CD14-positive monocyte (primary cell): ENCODE measurements around the gene TMEM117.

DNA sequence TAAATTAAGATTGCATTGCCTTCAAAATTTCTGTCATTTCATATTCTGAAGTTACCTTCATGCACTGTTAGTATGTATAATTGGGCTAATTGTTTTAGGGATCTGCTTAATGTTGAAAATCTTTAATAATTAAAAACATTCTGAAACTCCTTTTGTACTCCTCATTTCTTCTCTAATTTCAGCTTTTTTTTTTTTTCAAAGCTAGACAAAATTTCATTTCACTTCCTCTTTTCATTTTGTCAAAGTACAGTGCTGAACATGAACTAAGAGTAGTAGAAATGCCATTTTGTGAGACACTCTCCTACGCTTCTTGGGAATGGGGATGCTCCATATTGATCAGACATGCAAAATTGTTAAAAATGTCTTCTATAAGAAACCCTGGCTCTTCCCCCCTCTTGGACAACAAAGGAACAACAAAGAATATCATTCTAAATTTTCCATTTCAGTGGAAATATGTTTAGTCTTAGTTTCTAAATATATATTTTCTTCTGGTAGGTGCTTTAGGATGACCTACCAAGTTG, 1.7 kb downstream of the ABCD2 start:
- CAGE, long polyA plus RNA: no peak

- CAGE, long polyA plus RNA: no peak
These were observed 43.6 kb downstream of the C12orf40 start for GRCh38 chr12:39669702-39669956.

DNA sequence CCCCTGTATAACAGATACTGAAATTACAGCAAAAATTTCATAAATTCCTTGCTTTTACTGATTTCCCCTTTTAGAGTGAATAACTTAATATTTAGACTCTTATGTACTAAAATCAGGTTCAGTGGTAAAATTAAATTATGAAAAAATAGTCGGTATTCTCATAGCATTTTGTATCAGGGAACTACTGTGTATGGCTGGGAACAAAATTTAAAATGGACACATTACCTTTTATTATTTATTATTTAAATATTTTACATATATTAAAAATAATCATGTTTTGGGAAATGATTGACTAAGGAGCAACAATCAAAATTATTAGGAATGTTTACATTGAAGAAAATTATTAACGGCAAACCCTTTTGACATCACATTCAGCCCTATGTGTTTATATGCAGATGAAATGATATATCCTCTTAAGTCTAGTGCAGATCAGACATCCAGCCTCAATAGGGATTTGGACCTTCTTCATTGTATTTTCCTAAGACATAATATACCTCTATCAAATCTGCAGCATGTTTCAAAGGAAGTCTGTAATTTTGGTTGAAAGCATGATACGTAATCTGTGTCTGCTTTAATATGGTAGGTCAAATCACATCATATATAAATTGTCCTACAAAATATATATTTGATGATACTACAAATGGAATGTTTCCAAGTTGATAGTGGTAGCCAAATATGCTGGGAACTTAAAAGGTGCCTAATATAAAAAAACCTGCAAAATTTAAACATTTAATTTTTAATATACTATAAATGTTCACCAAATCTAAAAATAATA, 130.9 kb downstream of the C12orf40 start:
- CAGE, long polyA plus RNA: no peak

GRCh38 chr12:40058755-40059165, 47.1 kb downstream of the SLC2A13 start:
- CAGE, long polyA plus RNA: no peak

GRCh38 chr12:40104661-40105388, 1.1 kb downstream of the SLC2A13 start:
- CAGE, long polyA plus RNA: no peak

- CAGE, long polyA plus RNA: no peak
These were observed 30.3 kb downstream of the PPHLN1 start for GRCh38 chr12:42356283-42356587.

DNA sequence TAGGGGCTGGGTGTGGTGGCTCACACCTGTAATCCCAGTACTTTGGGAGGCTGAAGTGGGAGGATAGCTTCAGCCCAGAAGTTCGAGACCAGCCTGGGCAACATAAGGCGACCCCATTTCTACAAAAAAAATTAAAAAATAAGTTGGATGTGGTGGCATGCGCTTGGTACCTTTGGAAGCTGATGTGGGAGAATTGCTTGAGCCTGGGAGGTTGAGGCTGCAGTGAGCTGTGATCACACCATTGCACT, 38.3 kb downstream of the PPHLN1 start:
- CAGE, long polyA plus RNA: no peak

DNA sequence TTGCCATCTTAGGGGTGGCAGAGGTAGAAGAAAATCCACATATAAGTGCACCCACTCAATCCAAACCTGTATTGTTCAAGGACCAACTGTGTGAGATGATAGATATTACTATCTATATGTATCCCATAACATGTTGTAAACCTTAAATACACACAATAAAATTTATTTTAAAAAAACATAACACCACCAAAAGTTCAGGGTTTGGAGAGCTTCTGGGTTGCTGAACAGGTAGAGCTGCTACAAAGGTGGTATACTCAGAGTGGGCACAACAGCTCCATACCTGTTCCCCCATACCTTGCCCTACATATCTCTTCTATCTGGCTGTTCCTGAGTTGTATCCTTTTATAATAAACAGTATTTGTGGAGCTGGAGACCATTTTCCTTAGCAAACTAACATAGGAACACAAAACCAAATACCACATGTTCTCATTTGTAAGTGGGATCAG, 107.8 kb downstream of the PPHLN1 start:
- CAGE, long polyA plus RNA: no peak

- CAGE, long polyA plus RNA: no peak
These were observed 107.1 kb downstream of the PRICKLE1 start for GRCh38 chr12:42482055-42483311.

DNA sequence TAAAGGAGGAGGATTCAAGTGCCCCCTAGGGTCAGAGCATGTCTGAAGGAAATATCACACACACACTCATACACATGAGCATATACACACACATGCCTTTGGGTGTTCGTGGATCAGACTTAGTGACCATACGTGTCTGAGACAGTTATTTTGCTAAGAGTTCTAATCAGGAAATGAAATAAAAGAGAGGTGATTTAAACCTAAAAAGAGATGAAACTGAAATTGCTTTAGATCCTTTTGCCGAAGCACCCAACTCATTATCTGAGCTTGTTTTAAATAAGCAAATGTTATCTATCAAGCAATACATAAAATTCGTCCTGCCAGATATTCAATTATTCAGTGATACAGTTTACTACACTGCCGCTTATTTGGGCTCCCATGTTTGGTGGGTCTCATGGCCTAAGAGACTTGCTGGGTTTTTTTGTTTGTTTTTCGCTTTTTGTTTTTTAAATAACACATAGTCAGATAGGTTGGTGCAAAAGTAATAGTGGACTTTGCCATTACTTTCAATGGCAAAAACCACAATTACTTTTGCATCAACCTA, 260.9 kb downstream of the ADAMTS20 start:
- CAGE, long polyA plus RNA: no peak

GRCh38 chr12:43835340-43836683, at the start of gene TMEM117:
TMEM117 (plus strand) TSS chr12:43836081.
- CAGE, long polyA plus RNA: no peak

GRCh38 chr12:44000369-44000986, 164.6 kb downstream of the TMEM117 start:
- CAGE, long polyA plus RNA: no peak

DNA sequence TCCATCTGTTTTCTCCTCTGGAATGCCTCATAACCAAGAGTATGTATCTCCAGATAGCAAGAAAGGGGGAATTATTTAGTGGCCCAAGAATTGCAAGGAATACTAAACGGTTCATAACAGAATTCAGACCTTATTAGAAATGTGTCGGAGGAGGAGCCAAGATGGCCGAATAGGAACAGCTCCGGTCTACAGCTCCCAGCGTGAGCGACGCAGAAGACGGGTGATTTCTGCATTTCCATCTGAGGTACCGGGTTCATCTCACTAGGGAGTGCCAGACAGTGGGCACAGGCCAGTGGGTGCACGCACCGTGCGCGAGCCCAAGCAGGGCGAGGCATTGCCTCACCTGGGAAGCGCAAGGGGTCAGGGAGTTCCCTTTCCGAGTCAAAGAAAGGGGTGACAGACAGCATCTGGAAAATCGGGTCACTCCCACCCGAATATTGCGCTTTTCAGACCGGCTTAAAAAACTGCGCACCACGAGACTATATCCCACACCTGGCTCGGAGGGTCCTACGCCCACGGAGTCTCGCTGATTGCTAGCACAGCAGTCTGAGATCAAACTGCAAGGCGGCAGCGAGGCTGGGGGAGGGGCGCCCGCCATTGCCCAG, 74.8 kb upstream of the NELL2 start:
- CAGE, long polyA plus RNA: no peak

- CAGE, long polyA plus RNA: no peak
These were observed 19.8 kb downstream of the ANO6 start for GRCh38 chr12:45235727-45236095.

DNA sequence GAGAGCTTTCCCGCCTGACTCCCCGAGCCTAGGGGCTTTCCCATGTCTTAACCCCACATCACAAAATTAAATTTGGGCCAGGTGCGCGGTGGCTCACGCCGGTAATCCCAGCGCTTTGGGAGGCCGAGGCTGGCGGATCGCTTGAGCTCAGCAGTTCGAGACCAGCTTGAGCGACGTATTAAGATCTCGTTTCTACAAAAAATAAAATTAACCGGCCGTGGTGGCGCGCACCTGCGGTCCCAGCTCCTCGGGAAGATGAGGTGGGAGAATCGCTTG, 770 bp upstream of the SCAF11 start:
- CAGE, long polyA plus RNA: no peak

GRCh38 chr12:46176973-46177368, 91.9 kb downstream of the SLC38A1 start:
- CAGE, long polyA plus RNA: no peak

DNA sequence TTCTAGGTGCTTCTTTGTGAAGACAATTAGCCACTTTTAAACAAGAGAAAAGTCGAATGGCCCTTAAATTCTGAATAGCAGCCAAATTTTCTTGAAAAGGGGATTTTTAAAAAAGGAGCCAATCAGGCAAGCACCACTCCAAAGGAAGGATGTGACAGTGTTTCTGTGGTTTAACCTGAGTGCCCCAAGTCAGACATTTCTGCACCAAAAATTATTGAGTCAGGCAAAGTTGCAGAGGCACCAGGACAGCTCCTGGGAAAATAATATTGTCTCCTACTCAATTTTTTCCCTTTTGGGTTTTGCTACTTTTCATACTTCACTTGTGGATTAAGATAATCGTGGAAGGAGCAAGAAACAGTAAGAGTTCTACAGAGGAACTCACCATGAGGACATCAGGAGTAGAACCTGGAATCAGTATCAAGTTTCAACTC, 91.0 kb downstream of the SLC38A1 start:
- CAGE, long polyA plus RNA: no peak

DNA sequence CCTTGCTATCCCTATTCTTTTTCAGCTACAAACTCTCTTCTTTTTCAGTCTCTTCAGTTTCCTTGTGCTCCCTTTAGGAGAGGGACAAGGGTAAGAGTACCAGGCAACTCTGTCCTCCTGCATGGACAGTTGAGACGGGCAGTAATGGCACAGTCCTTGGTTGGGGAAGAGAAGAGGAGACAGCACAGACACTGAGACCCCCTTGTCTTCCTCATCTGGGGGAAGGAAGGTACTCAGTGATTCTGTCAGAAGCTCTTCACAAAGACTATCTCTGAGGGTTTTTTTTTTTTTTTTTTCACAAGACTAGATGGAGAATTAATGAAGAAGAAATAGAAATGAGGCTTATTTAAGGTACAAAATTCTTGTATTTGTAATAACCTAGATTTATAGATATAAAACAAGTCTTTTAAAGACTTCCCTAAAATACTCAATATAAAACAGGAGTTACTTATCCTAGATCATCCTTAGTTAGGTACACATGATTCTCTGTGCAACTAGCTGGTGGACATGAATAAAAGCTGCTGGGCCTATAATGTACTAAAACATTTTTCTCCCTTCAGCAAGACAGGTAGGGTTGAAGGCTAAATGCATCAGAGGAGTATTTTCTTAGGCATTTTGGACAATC, 81.2 kb downstream of the SLC38A1 start:
- CAGE, long polyA plus RNA: no peak

DNA sequence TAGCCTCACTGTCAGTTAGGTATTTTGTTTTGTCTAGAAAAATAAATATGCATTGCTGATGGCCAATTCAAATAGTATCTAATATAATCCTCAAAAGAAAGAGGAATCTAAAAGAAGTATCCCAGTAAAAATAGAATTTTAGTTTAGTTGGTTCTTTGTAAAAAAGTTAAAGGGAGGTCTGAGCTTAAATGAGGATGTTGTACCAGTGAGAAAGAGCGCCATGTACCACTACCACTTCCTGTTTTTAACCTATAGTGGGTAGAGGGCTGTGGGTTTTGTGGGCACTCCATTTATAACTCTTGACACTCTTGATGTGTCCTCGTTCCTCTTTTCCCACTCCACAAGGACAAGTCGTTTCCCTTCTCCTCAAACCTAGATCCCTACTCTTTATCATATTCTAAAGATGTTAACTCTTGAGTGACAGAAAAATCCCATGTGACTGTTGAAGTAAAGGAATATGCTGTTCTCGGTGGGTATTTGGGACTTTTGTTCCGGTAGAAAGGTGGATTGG, 50.9 kb downstream of the SLC38A1 start:
- CAGE, long polyA plus RNA: no peak

GRCh38 chr12:46264610-46265264, 4.1 kb downstream of the SLC38A1 start:
- CAGE, long polyA plus RNA: no peak